ENCODE data around the genes LINS1, SELENOS and SNRPA1.

- PRO-cap: no peak
- RAMPAGE, long total RNA, 4 experiments: no peak in any of the 4 experiments
These were observed 1.1 kb upstream of the MEF2A start for GRCh38 chr15:99564666-99565156.

DNA sequence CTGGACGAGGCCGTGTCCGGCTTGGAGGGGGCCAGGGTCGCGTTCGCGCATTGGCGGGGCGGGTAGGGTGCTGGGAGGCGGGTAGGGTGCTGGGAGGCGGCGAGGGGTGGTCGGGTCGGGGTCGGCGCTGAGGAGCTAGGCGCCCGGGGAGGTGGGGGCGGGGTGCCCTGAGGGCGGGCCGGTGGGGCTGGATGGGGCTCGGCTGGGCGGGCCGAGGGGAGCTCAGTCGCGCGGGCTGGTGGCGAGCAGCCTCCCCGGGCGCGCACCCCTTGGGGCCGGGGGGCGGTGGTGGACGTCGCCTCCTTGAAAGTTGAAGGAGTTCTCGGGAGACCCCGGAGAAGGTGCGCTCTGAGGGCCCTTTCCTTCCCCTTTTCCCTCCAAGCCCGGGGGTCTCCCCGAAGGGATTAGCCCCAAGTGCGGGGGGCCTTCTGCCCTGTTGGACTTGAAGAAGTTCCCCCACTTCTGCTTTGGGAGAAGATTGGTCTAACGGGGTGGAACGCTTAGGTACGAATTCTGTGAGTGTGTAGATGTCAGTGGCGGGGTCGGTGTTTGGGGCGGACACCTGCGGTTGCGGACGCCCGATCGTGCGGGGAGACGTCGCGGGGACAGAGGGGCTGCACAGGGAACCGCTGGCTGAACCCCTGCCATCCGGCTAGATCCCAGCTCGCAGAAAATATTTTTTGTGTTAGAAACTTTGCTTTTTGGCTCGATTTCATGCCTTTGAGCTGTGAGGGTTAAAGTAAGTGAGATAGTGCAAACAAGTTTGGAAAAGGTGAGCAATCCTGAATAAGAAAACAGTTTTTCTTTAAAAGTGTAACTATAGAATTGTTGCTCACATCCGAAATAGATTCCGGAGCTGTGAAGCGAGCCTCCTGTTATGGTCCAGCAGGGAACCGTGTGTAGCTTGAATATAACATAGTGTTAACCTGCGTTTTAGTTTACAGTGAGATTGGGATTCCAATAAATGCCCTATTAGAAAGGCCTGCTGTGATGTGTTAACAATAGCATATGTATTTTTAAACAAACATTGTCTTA is 792 bp downstream of the MEF2A start:
- PRO-cap: unidirectional peak, plus-strand start at position 225 of the sequence
- RAMPAGE, long total RNA, 4 experiments: start-site peak on the plus strand in 1 of 4 experiments, centred at position 242 of the sequence, 59 reads per replicate

- PRO-cap: no peak
- RAMPAGE, long total RNA, 4 experiments: no peak in any of the 4 experiments
These were observed 35.5 kb downstream of the LYSMD4 start for GRCh38 chr15:99697799-99698066.

DNA sequence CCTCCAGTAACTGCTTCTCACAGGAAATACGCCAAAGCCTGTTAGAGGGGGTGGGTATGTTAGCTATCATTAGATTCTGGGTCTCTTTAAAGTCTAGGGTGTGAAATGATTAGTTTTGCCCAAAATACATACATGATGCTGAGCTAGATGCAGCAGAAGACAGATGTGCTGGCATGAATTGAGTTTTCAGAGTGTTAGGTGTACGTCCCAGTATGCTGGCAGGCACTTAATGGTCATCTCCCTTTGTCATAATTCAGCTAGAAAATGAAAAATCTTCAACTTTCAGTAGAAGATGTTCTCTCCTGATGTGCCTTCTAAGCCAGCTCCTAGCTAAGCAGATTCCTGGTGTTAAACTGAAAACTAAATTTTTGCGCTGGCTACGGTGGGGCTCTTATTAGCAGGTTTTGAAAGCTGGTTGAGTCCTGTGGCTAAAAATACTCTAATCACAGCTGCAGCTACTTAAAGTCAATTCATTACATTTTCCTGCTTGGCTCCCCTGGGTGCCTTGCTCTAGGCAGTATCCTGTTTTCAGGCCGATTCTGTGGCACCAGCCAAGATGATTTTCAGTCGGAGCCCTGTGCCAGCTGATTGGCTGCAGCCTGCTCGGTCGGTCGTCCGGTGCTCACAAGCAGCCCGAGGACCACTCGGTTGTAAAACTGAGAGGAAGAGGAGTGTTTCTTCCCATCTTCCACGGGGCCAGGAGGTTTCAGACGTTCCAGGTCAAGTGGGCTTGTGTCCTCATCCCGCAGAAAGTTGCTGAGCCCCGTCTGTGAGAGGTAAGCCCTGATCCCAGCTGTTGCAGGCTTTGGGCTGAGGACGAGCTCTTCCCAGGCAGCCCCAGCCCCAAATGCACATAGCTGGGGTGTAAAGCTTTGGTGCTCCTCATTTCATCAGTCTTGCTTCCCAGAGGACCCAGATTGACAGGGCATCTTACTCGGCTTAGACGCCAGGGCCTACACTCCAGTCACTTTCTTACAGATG is 16.1 kb downstream of the LYSMD4 start:
- PRO-cap: no peak
- RAMPAGE, long total RNA, 4 experiments: no peak in any of the 4 experiments

DNA sequence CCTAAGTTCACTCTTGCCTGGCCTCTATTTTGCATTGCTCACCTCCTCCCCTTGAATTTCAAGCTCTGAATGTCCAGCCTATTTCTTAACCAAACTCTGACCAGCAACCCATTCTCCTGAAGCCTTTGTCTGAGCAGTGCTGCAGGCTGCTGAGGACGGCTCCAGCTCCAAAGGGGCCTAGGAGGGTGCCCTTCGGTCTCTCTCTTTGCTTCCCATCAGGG is 262.0 kb upstream of the LYSMD4 start:
- PRO-cap: no peak
- RAMPAGE, long total RNA, 4 experiments: no peak in any of the 4 experiments

DNA sequence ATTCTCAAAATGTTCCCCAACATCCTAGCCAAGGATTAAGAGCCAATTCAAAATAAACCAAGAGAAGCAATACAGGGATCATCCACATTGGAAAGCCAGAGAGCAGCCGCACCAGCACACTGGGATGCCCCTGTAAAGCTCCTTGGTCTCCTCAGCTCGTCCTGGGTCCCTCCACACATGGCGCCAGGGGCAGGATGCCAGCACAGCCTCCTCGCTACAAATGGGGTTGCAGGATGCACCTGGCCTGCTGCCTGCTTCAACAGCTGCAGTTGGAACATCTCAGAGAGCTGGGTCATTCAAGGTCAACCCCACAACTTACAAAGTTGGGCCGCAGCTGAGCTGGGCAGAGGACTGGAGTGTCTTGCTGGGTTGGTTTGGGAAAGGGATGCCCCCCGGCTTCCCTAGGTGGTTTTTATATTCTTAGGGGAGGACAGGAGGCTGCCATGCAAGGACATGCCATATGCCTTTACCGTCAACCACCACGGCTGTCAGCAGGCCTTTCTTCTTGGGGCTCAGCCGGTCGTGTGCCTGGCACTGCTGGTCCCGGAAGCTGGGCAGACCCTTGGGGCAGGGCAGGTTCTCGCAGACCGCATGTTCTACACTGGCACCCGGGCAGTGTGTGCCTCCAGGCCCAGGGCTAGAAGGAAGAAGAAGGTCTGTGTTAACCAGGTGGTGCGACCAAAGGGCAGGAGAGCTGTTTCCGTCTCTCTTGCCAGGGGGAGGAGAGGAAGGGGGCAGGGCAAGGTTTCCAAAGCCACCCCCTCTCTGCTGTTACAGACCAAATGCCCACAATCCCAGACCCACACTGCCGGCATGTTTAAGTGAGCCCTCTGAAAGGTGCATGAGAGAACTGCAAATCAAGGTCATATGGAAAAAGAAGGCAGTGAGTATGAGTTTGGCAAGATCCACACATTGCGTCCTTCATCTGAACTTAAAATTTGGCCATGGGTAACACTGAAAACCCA is 225.1 kb downstream of the ADAMTS17 start:
- PRO-cap: no peak
- RAMPAGE, long total RNA, 4 experiments: no peak in any of the 4 experiments

DNA sequence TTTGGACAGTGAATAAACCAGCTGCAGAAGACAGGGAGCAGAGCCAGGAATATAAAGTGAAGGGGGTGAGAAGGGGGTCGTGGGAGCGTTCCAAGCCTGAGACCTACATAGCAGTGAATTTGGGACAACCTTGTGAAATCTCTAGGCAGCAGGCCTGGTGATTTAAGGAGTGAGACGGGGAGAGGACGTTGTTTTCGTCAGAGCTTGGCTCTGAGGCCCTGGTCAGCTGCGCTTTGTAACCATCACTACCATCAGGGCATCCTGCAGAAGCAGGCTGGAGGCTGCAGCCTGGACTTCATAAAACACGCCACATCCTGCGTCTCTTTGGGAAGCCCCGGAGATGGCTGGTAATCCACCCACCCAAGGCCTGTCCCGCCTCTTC is 215.9 kb downstream of the ADAMTS17 start:
- PRO-cap: no peak
- RAMPAGE, long total RNA, 4 experiments: no peak in any of the 4 experiments

DNA sequence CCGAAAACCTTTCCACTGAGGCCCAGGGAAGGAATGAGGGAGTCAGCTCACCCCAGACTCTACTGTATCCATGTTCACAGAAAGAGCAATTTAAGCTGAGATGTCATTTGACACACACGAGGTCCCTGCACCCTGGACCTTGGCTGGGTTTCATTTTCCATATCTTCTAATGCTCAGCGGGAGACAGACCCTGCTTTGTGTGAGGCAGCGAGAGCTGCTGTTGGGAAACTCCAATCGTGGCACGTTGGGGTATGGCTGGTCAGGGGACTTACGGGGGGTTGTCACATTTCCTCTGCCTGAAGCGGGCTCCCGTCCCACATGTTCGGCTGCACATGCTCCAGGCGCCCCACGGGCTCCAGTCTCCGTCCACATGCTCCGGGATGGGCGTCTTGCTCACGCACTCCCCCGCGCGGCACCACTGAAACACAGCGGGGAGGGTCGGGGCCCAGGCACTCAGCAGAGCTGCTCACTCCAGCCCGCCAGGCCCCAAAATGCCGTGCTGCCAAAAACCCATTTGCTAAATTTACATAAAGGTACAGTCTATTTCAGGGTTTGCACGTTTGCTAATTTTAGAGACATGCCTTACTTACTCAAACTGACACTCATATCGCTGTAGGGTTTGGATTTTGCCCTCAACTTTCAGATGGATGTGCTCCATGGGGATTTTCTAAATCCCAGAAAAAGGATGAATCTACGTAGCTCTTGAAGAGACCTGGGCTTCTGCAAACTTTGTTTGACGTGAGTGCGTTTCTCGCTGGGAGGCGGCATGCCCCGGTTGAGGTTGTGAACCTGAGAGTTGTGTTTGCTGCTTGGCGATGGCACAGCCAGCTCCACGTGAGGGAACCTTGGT is 209.8 kb downstream of the ADAMTS17 start:
- PRO-cap: no peak
- RAMPAGE, long total RNA, 4 experiments: no peak in any of the 4 experiments

DNA sequence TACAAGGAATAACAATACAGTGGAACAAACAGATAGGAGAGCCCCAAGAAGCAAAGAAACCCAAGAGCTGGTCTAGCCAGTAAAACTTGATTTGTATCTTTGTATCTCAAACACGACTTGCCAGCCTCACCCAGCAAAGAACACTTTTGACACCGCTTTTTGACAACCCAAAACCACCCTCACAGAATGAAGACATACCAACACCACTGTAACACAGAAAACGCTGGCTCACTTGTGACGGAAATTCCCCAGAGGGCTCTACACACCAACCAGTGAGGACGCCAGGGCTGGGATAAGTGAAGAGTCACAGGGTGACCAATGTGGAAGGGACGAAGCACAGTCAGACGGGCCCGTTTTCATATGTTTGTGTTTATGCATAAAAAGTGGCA is 94.5 kb downstream of the ADAMTS17 start:
- PRO-cap: no peak
- RAMPAGE, long total RNA, 4 experiments: no peak in any of the 4 experiments

- PRO-cap: bidirectional peak, plus-strand start at chr15:100341426, minus-strand start at chr15:100341411
- RAMPAGE, long total RNA, 4 experiments: no peak in any of the 4 experiments
These were observed 671 bp downstream of the ADAMTS17 start for GRCh38 chr15:100340809-100341798.

DNA sequence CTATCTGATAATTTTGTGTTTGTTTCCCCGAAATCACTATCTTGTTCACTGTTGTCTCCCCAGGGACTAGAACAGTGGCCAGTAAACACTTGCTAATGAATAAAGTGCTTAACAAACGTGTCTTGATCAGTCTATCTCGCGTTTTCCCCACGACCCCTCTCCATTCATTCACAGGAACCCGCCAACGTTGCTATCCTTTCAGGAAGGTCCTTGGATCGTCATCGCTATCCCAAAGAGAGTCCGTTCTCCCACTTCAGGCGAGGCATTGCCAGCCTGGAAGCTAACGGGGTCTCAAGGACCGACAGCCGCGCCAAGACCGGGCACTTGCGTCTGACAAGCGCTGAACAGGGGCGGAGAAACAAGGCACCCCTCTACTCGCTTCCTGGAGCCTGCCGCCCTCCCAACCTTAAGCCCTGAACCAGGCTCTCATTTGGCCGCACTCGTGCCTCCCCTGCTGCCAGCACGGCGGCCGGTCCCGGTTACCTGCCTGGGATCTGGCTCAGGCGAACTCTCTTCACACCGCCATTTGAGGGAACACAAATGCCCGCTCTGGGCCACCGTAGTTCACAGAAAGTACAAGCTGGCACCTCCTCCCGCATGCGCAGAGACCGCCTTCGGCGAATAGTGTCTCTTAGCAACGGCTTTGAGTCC is at the start of gene LINS1:
Gene LINS1, minus strand, starts transcription at position 551 of the 651 bp plus-strand sequence.
- PRO-cap: unidirectional peak, minus-strand start at position 551 of the sequence
- RAMPAGE, long total RNA, 4 experiments: start-site peak on the minus strand in 4 of 4 experiments, centred at positions 545 to 550 of the sequence, 98 to 188 reads per replicate

GRCh38 chr15:100667450-100668047 is 65.2 kb downstream of the ASB7 start:
- PRO-cap: no peak
- RAMPAGE, long total RNA, 4 experiments: no peak in any of the 4 experiments

DNA sequence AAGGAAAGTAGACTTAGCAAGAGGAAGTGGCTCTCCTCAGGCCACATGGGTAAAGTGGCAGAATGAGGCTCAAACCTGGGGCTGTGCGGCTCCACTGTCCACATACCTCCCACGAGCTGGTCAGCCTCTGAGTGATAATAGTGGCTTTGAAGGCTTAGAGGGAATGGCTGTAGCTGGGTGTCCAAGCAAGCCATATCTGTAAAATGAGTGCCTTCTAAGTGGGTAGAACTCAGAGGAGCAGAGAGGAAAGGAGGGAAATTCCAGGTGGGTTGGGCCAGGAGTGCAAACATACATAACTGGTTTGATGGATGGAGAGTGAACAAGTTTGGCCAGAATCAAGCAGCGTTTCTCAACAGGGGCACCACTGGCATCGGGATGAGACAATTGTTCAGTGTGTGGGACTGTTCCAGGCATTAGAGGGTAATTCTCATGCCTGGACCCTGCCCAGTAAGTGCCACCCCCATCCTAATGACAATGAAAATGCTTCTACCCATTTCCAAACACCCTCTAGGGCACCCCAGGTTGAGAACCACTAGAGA is 91.1 kb downstream of the ASB7 start:
- PRO-cap: no peak
- RAMPAGE, long total RNA, 4 experiments: no peak in any of the 4 experiments

GRCh38 chr15:100878946-100879755 is 480 bp upstream of the ALDH1A3 start:
- PRO-cap: bidirectional peak, plus-strand start at chr15:100879831, minus-strand start at chr15:100879642
- RAMPAGE, long total RNA, 4 experiments: no peak in any of the 4 experiments

- PRO-cap: unidirectional peak, minus-strand start at chr15:100886847
- RAMPAGE, long total RNA, 4 experiments: no peak in any of the 4 experiments
These were observed 7.1 kb downstream of the ALDH1A3 start for GRCh38 chr15:100886716-100887066.

DNA sequence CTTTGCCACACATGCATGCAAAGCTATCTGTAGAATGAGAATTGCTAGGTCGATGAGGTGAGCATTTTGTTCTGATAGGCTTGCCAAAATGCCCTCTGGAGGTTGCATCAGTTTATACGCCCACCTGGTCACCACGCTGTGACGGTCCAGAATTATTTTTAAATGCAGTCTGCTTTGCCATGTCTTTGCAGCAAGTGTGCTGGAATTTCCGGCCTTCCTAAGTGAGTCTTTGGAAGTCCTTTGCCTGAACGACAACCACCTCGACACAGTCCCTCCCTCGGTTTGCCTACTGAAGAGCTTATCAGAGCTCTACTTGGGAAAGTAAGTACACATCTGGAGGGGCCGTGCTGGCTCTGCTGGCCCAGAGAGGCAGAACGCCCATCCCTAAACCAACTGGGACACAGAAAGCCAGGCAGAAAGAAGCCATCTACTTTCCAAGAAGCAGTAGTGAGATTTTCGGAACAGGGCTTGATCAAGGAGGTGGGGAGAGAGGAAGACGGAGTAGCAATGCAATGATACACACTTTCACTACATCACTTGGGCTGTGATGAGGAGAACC is 101.8 kb downstream of the LRRK1 start:
- PRO-cap: no peak
- RAMPAGE, long total RNA, 4 experiments: no peak in any of the 4 experiments

DNA sequence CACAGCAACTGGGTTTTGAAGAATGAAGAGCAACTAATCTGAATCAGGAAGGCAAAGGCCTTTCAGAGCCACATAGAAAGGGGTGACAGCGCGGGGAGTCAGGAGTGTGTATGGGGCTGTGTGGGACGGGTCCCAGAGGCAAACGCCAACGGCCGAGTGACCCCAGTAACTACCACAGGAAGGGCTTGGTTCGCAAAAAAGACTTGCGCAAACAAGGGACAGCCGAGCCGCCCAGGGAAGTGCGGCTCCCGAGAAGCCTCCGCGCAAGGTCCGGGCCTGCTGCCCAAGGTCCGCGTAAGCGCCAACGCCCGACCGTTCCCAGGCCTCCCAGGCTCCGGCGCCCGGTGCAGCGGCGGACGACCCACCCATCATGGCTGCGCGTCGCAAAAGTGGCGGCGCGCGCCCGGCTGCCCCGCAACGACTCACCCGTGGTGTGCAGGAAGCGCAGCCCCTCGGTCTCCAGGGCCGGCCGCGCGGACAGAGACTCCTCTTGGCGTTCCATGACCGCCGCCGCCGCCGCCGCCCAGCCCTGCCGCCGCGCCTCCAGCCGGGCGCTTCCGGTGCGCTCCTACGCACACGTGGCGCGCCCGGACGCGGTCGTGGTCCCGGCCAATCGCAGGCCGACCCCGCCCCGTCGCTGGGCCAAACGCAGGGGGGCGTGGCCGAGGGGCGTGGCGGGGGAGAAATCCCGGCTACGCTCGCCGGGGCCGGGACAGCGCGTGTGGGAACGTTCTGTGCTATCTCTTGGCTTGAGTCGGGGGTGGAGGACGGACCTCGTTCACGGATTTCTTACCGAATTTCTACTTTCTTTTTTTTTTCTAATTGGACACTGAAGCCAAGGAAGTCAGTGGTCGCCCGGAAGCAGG is at the start of gene SELENOS:
Gene SELENOS, minus strand, starts transcription at position 570 of the 866 bp plus-strand sequence.
- PRO-cap: bidirectional peak, plus-strand start at position 321 of the sequence, minus-strand start at position 271 of the sequence; bidirectional peak, plus-strand start at position 740 of the sequence, minus-strand start at position 531 of the sequence
- RAMPAGE, long total RNA, 4 experiments: start-site peak on the minus strand in 4 of 4 experiments, centred at positions 532 to 544 of the sequence, 621 to 4,499 reads per replicate

DNA sequence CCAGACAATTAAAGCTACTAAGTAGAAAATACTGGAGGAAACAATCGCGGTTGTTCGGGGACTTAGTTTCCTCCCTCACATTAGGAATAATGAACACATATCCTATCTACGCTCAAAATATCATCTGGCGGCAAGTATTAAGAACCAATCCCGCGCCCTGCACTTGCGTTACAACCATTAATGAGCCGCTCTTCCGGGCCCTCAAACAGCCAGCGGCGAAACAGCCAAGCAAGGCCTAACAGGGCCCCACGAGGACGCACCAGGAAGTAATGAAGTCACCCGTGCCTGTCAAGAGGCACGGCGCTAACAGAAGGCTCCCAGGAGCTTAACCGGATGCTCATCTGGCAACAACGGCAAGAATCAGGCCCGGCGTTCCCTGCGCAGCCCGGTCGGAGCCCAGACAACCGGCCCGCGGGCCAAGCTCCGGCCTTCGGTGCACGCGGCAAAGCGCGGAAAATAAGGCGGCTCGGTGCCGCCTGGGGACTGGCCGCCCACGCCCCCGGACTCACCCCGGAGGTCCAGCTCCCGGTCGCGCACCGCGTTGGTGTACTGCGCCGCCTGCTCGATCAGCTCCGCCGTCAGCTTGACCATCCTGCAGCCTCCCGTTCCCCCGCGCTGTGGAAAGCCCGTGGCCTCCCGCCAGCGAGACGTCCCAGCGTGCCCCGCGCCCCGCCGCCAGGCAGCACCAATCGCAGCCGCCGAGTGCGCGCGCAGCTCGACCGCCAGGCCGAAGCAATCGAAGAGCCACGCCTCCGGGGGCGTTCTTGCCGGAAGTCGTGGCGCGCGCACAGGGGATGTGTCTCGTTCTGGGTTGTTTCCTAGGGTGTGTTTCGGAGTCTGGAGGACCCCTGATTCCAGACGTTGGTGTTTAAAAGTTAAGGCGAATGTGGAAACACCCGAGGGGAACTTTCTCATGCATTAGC is at the start of gene SNRPA1:
Gene SNRPA1, minus strand, starts transcription at position 661 of the 923 bp plus-strand sequence.
- PRO-cap: bidirectional peak, plus-strand start at position 204 of the sequence, minus-strand start at position 91 of the sequence; bidirectional peak, plus-strand start at position 761 of the sequence, minus-strand start at position 619 of the sequence
- RAMPAGE, long total RNA, 4 experiments: start-site peak on the minus strand in 4 of 4 experiments, centred at positions 610 to 628 of the sequence, 89 to 440 reads per replicate

- PRO-cap: no peak
- RAMPAGE, long total RNA, 4 experiments: no peak in any of the 4 experiments
These were observed 1.1 kb upstream of the SNRPA1 start for GRCh38 chr15:101296176-101296491.

GRCh38 chr15:101324431-101324948 is 29.4 kb upstream of the SNRPA1 start:
- PRO-cap: no peak
- RAMPAGE, long total RNA, 4 experiments: no peak in any of the 4 experiments